Iris pigment epithelial cell (primary cell): ENCODE data around the genes ARHGEF40, HNRNPC and CHD8.

DNA sequence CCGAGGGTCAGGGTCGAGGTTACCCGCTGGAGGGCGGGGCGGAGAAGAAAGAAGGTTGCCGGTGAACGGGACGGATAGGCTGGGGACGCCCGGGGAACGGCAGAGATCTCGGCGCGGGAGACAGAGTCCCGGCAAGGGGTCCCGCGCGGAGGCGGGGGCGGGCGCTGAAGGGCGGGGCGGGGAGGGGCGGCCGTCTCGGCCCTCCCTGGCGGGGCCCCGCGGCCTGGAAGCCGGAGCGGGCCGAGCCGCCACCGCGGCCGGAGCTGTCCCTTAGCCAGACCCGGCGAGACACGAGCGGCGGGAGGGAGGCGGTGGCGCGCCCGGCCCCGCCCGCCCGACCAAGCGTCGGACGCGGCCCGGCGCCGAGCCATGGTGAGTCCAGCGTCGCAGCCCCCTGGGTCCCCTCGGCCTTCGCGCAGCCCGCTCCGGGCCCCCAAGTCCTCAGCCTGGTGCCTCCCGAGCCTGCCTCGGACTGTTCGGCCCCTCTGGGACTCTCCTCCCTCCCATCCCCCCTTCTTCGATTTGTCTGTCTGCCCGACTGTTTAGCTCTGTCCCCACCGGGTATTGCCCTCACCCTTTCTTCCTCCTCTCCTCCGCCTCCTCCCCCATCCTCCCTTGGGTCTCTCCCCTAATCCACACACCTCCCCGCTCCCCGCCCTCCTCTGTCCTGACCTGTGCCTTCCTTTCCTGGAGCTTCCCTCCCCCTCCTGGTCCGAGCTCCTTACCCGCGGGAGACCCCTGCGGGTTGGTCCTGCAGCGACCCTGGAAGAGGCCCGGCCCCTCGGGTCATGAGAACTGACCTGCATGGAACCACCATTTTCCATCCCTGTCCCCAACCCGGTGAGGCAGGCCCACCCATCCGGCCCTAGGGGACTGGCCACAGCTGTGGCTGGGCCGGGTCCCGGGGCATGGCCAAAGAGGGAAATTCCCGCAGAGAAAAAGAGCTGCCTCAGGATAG lies at the start of gene ARHGEF40:
Gene ARHGEF40 (plus strand): TSS at position 277 of the 958 bp plus-strand sequence.
- RRBS, result 1% methylated on average over 39 of the region's 83 CpGs

- RRBS, result 7% methylated on average over 6 of the region's 25 CpGs
These were observed 605 bp downstream of the ZNF219 start for GRCh38 chr14:21097863-21098237.

DNA sequence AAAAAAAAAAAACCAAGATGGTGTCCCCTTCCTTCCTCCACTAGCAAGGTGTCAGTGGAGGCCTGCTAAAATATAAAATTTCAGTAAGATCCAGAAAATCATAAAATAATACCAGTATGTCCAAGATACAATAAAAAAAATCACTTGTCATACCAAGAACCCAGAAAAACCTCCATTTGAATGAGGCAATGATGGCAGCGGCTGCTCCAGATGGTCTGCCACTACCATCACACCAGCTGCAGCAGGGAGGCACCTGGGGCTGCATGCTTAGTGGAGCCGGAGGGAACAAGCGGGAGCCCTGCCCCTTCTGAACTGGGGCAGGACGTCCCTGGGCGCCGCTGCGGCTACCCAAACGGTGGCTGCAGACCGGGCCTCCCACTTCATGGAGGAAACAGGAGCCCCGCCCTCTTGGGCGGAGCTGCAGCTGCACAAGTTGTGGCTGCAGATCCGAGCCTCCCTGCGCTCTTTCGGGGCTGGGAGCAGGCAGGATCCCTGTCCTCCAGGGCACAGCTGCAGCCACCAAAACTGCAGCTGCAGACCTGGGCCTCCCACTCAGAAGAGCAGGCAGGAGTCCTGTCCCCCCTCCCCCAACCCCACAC lies 36.0 kb upstream of the OR5AU1 start:
- RRBS, result 8% methylated on average over 7 of the region's 14 CpGs

DNA sequence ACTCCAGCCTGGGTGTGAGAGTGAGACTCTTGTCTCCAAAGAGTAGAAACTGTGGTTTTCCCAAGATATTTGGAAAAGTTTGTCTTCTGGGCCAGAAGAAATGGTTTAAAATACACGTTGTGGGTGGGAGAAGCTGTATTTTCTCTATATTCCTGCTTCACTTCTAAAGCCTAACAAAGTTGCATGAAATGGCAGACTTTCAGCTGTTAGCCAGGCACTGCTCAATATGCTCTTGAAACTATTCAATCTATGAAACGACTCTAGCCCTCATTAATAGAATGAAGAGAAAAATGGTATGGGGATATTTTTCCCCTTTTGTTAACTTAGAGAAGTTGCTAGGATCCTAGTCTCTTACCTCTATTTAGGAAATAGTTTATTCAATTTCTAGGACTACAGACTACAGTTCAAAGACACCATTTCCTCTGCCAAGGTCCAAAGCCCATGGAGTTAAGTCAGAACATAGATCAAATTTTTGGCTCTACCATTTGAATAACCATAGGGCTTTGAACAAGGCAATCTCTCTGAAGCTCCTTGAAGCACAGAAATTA lies 49.3 kb upstream of the OR5AU1 start:
- RRBS, result no CpG with 5 or more reads among the region's 2 CpGs

DNA sequence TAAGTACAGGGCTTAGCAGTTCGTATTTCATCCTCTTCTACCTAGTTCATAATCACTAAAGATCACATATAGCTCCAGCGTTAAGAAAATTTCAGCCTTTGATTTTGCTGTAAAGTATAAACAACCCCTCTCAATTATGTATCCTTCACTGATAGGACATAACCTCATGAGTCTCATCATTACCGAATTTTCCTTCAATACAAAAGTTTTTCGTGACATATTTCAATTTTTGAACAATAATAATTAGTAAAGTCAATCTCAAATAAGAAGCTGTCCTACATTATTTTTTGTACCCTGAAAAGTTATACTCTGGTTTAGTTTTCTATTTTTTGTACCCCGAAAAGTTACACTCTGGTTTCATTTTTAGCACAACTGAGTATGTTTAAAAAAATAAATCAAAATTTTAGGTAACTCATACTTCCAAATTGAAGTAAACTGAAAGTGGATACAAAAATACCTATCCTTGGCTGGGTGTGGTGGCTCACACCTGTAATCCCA lies 22.0 kb downstream of the HNRNPC start:
- RRBS, result no CpG with 5 or more reads among the region's 5 CpGs

GRCh38 chr14:21269181-21269621 lies at the start of gene HNRNPC:
TSS of gene HNRNPC (minus strand) at chr14:21269442.
- RRBS, result 12% methylated on average over 1 of the region's 26 CpGs

DNA sequence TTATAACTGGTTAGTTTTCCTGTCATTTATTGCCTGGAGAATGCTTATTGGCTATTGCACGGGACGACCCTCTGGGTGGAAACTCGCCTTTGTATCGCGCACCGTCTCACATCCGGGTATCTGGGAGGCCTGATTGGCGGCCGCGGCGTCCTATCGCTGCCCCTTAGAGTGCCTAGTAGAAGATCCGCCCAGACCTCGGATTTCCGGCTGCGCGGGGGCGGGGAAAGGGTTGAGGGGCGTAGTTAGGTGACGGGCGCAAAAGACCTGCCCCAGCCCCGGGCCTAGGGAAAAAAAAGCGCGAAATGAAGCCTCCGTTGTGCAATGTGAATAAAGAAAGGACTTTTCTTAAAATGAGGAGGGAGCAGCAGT lies 364 bp upstream of the HNRNPC start:
- RRBS, result 2% methylated on average over 15 of the region's 25 CpGs

- RRBS, result no CpG with 5 or more reads among the region's 16 CpGs
These were observed 29.1 kb downstream of the RPGRIP1 start for GRCh38 chr14:21308889-21309533.

DNA sequence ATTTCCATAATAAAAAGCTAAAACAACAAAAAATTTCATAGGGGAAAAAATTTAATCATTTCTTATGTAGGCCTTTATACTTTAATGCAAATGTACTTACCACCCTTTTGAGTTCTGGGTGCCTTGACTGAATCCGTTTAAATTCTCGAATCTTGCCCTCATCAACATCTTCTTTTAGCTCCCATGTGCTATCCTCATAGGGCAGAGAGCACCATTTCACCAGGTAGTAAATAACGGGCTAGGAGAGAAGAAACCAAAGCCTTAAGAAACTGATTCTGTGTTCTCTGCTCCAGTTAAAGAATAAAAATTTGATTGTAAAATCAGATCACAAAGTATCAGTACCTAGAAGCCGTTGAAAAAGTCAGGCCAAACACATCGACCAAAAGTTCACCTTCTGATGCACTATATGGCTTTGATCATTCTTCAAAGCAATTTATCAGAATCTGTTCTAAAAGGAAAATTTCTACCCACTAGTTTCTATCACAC lies 26.0 kb upstream of the SUPT16H start:
- RRBS, result no CpG with 5 or more reads among the region's 5 CpGs

- RRBS, result 0% methylated on average over 4 of the region's 53 CpGs
These were observed at the start of gene CHD8 for GRCh38 chr14:21455648-21456683. TSS of gene CHD8 (minus strand) at chr14:21456123.

- RRBS, result no CpG with 5 or more reads among the region's 3 CpGs
These were observed 3.0 kb upstream of the METTL3 start for GRCh38 chr14:21514052-21514615.

GRCh38 chr14:21534463-21534938 lies 8.4 kb upstream of the SALL2 start:
- RRBS, result no CpG with 5 or more reads among the region's 4 CpGs

DNA sequence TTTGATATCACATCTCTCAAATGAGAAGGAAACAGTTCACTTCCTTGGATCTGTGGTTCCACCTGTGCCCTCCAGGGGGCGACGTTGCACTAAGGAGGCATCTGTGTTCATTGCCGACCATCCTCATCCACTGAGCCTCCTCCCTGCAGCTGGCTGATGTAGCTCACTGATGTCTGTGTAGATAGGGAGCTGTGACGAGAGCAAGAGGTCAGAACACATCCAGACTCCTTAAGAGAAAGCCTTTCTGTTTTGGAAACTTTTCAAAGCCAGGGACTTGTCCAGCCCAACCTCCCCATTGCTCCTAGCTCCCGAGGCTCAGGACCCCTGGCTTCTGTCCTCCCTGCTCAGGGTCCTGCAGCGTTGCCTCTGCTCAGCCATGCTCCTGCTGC lies 172.8 kb upstream of the OR4E1 start:
- RRBS, result no CpG with 5 or more reads among the region's 6 CpGs

DNA sequence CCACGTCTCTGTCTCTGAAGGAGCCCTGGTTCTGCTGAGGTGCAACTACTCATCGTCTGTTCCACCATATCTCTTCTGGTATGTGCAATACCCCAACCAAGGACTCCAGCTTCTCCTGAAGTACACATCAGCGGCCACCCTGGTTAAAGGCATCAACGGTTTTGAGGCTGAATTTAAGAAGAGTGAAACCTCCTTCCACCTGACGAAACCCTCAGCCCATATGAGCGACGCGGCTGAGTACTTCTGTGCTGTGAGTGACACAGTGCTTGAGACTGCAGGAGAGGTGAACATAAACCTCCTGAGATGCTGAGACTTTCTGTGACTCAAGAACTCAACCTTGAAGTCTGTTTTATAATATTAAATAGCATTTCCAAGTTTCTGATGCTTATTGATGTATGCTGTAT lies 221.2 kb upstream of the OR4E1 start:
- RRBS, result no CpG with 5 or more reads among the region's 8 CpGs

DNA sequence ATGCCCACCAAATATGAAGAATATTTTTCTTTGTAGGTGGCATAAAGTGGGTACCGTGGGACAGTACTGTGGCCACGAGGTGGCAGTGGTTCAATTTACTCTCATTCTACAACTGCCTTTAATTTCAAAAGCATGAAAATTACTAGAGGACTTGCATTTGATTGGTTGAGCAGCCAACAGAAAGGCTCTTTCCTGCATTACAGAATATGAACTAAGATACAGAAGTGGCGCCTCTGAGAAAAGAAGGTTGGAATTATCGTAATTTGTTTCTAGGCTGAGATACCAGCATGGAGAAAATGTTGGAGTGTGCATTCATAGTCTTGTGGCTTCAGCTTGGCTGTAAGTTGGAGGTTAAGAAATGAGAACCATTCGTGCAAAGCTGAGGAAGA lies 366.8 kb upstream of the OR4E1 start:
- RRBS, result no CpG with 5 or more reads among the region's 5 CpGs

- RRBS, result no CpG with 5 or more reads among the region's 12 CpGs
These were observed 397.6 kb upstream of the OR4E1 start for GRCh38 chr14:22071093-22071656.

DNA sequence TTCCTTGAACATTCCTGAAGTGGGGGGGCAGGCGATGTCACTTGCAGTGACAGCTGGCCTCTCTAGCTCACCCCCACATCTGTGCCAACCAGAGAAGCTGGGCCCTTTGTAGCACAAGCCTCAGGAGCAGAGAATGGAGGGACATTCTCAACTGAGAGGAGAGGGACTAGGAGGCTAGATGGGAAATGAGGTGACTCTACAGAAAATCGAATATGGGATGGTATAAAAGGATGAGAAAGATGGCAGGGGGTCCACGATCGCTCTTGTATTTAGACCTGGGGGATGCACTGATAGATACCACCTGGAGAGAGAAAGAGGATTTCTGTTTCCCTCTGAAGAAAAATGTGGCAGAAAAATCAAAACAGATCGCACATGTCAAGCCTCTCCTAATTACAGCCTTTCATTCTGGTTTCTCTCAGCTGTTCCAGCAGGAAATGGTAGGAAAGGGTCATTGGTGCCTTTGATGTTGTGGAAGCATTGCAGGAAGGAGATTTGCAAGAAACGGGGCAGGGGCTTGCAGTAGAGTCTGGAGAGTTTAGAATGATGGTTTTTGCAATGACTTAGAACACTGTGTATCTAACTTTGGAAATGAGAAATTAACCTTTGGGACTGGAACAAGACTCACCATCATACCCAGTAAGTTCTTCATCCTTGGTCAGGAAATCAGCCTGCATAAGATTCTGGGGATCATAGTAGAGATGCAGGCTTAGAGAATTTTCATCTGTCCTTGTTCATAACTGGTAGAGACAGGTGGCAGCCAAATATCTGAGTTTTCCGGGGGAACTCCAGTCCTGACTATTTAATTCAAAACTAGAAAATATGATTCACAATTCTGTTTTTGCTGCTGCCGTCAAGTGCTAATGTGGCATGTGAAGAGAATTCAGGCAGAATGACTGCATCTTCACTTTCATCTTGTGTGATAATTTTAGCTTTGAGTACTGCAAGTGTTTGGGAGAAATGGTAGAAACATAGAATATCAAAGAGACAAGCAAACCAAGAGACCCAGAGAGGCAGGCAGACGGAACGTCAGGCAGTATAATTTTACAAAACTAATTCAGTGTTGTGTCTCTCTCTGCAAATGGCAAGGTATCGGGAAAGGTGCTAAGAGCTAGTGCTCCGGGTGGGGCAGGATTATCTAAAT lies 98.7 kb downstream of the DAD1 start:
- RRBS, result no CpG with 5 or more reads among the region's 12 CpGs

DNA sequence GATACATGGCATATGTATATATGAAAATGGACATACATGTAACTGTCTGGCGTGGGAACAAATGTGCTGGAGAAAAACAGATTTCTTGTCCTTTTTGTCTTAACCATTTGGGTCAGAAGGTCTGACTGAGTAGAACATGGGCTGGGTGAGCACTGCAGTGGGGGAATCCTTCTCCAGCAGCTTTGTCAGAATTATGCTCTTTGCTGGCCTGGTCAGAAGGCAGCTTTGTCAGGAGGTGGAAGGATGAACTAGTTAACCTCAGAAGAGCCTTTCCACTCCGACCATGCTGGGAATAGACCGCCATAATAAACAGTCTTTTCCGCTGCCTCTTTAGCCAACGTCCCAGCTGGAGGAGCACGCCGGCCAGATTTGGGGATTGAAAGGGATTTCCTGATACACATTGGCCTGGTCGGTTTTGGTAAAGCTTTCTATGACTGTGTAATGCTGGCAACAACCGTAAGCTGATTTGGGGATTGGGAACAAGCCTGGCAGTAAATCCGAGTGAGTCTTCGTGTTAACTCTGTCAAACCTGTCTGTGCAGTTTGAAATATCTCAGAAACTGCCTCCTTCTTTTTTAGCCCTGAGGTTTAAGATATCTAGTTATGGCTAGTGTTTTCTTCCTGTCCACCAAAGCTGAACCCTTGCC lies 87.1 kb downstream of the DAD1 start:
- RRBS, result no CpG with 5 or more reads among the region's 11 CpGs

DNA sequence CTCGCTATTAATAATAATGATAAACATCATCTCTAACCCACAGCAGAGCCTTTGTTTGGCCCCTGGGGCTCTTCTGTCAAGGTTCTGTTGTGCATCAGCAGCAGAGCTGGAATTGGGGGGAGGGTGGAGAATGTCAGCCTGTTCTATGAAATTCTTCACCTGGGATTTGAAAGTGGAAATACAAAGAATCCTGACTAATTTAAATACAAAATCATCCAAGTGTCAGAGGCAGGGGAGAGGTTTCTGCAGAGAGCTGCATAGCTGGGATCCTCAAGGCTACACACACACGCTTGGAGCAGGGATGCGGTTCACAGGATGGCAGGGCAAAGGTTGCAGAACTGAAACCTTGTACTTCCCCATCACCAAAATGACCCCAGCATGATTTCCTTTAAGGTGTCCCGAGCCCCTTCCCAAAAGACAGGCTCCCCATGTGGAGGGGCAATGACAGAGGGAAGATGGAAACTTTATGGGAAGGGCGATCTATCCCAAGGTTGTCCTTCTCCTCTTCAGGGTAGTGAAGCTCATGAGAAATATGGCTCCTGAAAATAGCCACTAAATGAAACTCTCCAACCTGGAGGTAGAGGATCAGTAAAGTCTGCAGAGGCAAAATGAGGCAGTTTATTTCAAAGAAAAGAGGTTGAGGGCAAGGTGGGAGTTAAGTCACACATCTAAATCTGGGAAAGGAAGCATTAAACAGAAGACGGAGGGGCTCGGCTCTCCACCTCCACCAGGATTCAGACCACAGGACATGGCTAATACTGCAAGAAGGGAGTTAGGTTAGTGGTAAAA lies 71.6 kb downstream of the DAD1 start:
- RRBS, result no CpG with 5 or more reads among the region's 7 CpGs